Esophagus squamous epithelium (tissue), 4 donors: ENCODE measurements around a stretch of chr10.

- PRO-cap = bidirectional peak, plus-strand start at chr10:1289915, minus-strand start at chr10:1289792
- RAMPAGE, long total RNA, 4 experiments = no peak in any of the 4 experiments
Observed at GRCh38 chr10:1289676-1290028, 233.5 kb downstream of the WDR37 start.

DNA sequence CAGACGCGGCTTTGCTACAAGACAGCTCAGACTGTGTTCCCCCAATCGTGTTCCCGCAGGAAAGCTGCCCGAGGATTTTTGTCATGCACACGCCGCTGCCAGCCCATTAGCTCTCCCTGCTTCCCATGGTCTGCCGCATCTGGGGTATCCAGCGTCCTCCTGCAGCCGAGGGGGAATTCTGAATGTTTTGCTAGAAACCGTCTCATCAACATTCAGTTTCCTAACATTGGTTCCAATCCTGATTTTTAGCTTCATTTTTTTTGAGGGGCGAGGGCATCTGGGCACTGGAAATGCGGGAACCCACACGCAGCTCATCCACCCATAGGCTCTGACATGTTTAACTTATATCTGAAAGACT is 70.9 kb downstream of the ADARB2 start:
- PRO-cap = no peak
- RAMPAGE, long total RNA, 4 experiments = no peak in any of the 4 experiments

GRCh38 chr10:3036068-3036518 is 31.3 kb upstream of the PFKP start:
- PRO-cap = no peak
- RAMPAGE, long total RNA, 4 experiments = no peak in any of the 4 experiments

DNA sequence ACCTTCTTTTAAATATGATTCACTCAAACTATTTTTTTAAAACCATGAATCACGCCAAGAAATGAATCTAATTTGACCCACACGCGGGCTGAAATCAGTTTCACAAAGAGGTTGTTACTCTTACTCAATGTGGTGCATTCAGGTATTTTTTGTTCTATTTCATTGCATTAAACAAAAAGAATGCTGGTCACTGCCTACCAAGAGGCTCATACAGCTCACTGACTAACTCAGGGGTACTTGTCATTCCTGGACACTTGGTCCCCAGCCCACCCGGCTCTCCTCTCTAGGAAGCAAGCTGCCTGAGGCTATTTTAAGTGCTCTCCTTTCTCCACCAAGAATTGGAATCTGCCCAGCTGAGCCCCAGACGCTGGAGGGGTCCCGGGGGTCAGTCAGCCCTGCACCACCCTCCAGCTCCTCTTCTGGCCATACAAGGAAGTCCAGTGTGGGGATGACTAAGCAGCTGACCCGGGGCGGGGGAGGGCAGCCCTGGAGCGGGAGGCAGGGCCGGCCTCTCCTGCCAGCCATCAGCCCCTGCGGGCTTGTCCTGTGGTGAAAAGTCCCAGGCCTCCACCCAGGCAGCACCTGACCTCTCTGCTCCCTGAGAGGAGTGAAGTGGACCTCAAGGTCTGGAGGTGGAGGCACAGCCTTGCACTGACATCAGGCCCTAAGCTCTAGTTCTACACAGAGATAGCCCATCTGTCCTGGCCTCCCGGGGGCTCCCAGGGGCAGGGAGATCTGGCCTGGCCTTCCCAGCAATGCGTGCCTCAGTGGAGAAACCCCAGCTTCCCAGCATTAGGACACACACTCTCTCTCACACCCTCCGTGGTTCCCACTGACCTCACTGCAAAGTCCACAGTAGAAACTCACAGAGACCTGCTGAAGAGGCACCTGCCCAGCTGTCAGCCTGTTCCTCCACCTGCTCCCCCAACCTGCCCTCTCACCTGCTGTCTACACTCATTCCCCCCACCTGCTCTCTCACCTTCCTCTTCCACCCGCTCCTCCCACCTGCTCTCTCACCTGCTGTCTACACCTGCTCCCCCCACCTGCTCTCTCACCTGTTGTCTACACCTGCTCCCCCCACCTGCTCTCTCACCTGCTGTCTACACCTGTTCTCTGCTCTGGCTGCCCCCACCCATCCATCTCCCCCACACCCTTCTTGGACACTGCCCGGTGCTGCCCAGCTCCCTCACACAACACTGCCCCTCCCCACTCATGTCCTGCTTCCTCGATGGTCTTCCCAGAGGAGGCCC is 21.4 kb upstream of the PFKP start:
- PRO-cap = no peak
- RAMPAGE, long total RNA, 4 experiments = no peak in any of the 4 experiments

DNA sequence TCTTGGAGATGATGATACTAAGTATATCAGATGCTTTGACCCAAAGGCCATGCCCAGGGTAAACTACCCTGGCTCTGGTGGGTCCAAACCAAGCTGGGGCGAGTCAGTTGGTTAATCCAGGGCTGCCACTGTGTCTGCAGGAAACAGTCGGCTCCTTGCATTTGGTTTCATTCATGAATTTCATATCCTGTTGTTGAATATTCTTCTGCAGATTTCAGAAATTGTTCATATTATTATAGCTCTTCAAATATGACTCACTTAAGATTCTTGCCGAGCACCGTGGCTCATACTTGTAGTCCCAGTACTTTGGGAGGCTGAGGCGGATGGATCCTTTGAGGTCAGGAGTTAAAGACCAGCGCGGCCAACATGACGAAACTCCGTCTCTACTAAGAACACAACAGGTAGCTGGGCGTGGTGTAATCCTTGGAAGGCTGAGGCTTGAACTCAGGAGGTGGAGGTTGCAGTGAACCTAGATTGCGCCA is 24.0 kb downstream of the PFKP start:
- PRO-cap = no peak
- RAMPAGE, long total RNA, 4 experiments = no peak in any of the 4 experiments

DNA sequence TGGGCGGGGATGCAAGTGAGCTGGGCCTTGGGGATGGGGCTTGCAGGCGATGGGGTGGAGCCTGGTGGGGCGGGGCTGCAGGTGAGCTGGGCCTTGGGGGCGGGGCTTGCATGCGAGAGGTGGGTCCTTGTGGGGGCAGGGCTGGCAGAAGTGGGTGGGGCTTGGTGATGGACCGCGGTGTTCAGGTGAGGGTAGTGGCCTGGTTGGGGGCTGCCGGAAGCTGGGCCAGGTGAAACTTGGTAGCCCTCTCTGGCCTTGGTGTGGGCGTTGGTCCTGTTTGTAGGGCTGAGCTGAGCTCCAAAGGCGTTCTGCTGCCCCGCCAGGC is 745 bp upstream of the PITRM1 start:
- PRO-cap = no peak
- RAMPAGE, long total RNA, 4 experiments = no peak in any of the 4 experiments

GRCh38 chr10:3240203-3241006 is 67.8 kb upstream of the PITRM1 start:
- PRO-cap = bidirectional peak, plus-strand start at chr10:3240733, minus-strand start at chr10:3240607
- RAMPAGE, long total RNA, 4 experiments = no peak in any of the 4 experiments

DNA sequence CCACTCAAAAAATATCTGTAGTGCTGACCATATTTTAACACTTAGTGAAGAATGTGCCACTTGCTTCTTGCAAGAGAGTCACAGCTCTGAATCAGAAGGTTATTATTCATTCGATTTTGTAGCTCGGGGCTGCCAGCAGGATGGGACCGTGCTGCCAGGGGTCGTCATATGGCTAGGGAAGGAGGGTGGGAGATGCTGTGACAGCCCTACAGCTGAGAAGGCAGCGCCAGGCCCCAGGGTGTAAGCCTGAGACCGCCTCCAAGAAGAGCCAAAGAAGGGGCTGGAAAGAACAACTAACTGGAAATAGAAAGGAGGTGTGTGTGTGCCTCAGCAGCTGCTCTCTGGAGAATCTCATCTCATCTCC is 152.2 kb upstream of the PITRM1 start:
- PRO-cap = no peak
- RAMPAGE, long total RNA, 4 experiments = no peak in any of the 4 experiments

DNA sequence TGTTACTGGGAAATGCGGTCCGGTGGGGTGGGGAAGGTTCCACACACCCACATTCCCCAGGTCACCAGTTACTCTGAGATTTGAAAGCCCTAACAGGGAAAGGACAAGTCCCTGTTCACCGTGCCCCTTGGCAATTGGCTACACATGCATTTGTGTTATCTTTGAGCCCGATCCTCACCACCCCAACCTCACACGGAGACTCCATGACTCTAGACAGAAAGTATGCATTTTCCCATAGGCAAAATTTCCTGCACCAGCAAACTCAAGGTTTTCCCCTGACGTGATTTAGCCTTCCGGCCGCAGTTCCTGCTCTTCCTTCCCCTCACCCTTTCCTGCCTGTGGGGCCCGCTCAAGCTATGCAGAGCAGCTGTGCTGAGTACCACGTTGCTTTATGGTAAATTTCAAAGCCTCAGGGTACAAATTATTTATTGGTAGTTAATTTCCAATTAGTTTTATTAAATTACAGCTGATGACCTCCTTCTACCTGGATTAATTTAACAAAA is 282.8 kb upstream of the PITRM1 start:
- PRO-cap = no peak
- RAMPAGE, long total RNA, 4 experiments = no peak in any of the 4 experiments

DNA sequence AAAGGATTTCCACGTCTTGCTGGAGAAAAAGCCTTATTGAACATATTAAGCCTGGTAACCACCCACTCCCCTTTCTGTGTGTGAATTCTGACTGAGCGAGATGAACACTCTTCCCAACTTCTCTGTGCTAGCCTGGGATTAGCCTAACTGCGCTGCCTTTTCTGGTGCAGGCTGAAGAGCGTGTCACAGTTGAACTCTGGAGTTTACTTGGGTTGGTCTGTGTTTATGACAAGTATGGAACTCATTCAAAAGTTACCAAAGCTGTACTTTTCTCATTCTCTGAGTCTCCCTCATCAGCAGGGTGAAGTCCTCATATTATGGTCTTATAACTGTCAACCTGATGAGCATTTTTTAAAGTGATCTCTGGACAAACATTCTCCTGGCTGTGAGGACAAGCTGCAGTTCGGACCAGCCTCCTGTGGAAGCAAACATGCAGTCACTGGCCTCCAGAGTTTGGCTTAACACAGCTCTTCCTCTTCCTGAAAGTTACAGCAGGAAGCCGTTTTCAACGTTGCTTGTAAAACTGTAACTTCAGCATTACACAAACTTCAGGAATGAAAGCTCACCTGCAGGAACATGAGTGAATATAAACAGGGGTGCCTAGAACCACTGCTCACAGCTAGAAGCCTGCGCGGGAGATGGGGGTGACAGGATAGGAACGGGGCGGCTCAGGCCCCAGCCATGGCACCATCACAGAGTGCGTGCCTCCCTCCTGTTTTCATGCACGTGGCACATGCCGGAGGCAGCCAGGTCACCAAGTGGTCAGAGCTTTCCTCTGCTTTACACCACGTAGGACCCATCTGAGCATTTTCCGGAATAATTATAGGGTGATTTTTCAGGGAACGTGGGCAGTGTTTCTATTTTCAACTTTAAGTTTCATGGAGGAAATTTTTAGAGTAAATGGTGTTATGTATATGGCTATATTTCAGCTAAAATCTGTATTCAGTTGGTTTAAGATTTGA is 292.8 kb upstream of the PITRM1 start:
- PRO-cap = unidirectional peak, plus-strand start at position 77 of the sequence; unidirectional peak, plus-strand start at position 186 of the sequence; bidirectional peak, plus-strand start at position 587 of the sequence, minus-strand start at position 418 of the sequence
- RAMPAGE, long total RNA, 4 experiments = no peak in any of the 4 experiments

- PRO-cap = no peak
- RAMPAGE, long total RNA, 4 experiments = no peak in any of the 4 experiments
Observed at GRCh38 chr10:3473188-3473614, 300.6 kb upstream of the PITRM1 start.

- PRO-cap = no peak
- RAMPAGE, long total RNA, 4 experiments = no peak in any of the 4 experiments
Observed at GRCh38 chr10:3542163-3542691, 242.8 kb downstream of the KLF6 start.

- PRO-cap = no peak
- RAMPAGE, long total RNA, 4 experiments = no peak in any of the 4 experiments
Observed at GRCh38 chr10:3742322-3742751, 42.7 kb downstream of the KLF6 start.

DNA sequence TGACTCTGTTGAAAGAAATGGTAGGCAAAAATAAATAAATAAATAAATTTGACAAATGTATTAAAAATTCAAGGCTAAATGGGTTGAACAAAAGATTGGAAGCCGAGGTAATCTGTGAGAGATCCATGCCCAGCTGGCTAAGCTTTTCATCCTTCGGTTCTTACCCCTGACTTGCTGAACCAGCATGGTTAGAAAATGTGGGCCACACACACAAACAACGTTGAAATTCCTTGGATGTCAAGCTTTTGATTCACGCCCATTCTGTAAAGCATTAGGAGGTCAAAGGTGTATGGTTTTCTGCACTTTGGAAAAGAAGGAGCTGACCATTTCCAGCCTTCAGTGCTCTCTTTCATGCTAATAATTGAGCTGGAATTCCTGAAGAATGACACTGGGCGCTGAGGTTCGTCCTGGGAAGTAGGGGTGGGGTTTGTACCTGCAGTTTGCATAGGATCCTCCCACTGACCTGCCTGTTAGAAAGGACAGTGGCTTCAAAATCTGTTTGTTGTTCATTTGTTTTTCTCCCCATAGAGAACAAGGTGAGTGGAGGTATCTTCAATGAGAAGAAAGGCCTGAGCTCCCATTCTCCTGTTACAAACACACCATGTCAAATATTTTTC is 23.1 kb downstream of the KLF6 start:
- PRO-cap = no peak
- RAMPAGE, long total RNA, 4 experiments = no peak in any of the 4 experiments

GRCh38 chr10:3764521-3765520 is 20.2 kb downstream of the KLF6 start:
- PRO-cap = bidirectional peak, plus-strand start at chr10:3764745, minus-strand start at chr10:3764647; bidirectional peak, plus-strand start at chr10:3765386, minus-strand start at chr10:3765239
- RAMPAGE, long total RNA, 4 experiments = no peak in any of the 4 experiments

DNA sequence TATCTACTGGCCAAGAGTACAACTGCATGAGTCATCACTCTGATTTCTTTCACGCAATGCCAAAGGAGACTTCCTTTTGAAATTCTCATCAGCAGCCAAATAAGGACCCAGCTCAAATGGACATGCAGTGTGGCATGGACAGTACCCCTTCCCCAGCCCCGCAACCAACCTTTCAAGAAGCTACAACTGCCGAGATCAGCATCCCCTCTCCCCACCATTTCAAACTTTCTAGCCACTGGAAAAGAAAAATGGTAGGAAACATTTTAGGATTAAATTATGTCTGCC is 2.0 kb downstream of the KLF6 start:
- PRO-cap = bidirectional peak, plus-strand start at position 115 of the sequence, minus-strand start outside the sequence
- RAMPAGE, long total RNA, 4 experiments = no peak in any of the 4 experiments

- PRO-cap = bidirectional peak, plus-strand start at chr10:3783970, minus-strand start at chr10:3784020
- RAMPAGE, long total RNA, 4 experiments = start-site peak on the plus strand in 1 of 4 experiments, at chr10:3783946-3784125 at its widest, 9 reads per replicate
Observed at GRCh38 chr10:3783682-3784572, 1.1 kb downstream of the KLF6 start.

DNA sequence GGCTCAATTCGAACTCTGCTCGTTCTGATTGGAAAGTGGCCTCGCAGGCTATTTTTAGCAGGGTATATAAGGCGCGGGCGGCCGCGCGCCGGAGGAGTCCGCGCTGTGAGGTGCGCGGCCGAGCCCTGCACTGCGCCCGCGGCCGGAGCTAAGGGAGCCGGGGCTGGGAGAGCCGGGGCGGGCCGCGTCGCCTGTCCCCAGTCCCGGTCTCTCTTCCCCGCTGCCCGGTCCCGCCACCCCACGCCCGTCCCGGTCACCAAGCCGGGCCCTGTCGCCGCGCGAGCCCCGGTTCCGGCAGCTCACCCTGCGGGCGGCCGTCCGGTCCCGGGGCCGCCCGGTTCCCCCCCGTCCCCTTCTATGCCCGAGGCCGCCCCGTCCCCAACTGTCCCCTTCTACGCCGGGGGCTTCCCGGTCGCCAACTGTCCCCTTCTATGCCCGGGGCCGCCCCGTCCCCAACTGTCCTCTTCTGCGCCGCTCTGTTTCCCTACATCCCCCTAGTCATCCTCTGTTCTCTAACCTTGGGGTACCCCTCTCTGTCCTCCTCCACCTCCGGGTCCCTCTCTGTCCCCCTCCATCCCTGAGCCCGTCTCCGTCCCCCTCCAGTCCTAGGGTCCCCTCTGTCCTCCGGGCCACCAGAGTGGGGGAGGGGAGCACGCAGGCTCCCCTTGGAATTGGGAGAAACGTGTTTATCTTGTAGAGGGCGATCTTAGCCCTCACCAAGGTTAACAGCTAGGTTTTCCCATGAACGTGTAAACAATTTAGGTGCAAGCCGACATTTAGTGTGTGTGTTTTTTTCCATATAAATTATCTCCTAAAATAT is 662 bp upstream of the KLF6 start:
- PRO-cap = bidirectional peak, plus-strand start at position 95 of the sequence, minus-strand start outside the sequence; bidirectional peak, plus-strand start at position 600 of the sequence, minus-strand start at position 470 of the sequence
- RAMPAGE, long total RNA, 4 experiments = no peak in any of the 4 experiments

DNA sequence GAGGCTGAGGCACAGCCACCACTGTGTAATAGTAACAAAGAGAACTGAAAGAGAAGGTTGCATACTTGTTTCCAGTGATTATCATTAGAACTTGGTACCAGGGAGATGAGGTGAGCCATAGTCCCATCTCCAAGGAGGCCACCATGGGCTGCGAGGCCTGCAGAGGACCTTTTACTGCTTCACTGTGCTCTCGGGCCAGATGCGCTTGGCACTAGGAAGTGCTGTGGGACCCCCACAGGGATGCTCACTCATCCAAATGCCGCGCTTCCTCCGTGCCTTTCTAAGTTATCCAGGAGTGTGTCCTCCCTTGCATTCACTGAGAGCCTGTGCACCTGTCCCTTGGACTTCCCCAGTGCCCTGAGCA is 9.7 kb upstream of the KLF6 start:
- PRO-cap = no peak
- RAMPAGE, long total RNA, 4 experiments = no peak in any of the 4 experiments

DNA sequence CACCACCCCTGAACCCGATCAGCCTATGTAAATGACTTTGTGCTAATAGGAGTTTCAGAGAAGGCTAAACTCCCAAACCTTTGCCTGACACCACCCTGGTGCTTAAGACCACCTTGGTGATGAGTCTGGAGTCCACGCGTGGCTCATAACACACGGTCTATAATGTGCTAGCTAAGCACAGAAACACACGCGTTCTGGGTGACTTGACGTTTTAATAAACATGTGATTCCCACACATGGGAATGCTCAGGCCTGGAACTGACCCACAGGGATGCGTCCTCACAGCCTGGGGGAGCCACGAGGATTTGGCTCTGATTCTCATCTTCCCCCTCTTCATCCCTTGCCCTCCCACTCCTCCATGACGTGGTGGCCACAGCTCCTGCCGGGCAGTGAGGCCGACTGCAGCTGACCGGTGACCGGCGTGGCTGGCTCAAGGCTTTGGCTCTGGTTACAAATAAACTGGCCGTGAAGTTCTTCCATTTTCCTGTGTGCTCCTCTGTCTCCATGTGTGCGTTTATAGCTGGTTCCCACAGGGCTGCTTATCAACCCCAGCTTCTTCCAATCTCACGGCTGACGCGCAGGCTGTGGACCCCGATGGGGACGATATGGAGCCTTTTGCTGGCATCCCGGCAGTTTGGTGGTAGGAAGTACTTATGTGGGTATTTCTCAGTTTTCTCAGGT is 40.9 kb upstream of the KLF6 start:
- PRO-cap = no peak
- RAMPAGE, long total RNA, 4 experiments = no peak in any of the 4 experiments